CD14-positive monocyte (primary cell): ENCODE measurements around a stretch of chr9.

DNA sequence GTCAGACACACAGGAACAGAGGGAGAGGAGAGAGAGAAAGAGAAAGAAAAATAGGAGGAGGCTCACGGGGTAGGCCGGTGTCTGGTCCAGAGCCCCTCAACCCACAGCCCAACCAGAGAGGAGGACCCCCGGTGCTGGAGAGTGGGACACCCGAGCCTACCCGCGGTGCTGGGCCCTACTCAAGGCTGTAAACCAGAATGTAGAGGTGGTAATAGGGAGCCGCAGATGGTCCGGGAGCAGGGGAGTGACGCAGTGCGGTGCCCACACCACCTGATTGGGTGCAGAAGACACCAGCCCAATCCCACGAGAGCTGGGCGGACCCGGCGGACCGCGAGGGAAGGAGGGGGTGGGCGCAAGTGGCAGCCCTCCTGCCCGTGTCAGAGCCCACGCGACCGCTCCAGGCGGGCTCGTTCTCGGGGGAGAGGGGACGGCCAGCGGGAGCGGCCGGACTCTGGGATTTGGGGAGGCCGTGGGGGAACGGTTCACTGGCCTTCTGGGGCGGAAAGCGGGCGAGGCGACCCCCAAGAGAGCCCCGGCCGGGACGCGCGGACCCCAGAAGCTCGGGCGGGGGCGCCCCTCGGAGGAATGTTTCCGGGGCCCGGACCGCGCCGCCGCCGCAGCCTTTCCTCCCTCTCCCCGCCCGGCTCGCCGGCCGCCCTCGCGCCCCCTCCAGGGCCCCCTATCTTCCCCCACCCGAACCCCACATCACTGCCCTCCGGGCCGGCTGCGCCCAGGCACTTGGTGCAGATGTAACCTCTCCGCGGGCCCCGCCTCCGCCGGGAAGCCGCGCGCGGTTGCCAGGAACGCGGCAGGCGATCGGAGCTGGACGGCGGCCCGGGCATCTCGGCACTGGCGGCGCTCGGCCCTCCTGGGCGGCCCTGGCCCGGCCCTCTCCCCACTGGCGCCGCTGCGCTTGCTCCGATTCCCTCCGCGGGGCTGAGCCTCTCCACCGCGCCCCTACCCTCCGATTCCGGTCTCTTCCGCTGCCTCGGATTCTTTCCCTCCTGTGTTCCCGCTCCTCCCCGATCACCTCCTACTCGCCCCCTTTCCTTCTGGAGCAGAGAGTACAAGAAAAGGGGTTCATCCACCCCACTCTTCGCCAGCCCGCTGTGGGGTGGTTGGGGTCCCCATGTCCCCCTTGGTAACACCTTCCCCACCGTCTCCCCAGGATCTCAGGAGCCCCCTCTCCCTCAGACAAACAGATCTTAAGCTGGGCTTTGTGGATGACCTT is 70.9 kb downstream of the C9orf50 start:
- CAGE, long polyA plus RNA = no peak

DNA sequence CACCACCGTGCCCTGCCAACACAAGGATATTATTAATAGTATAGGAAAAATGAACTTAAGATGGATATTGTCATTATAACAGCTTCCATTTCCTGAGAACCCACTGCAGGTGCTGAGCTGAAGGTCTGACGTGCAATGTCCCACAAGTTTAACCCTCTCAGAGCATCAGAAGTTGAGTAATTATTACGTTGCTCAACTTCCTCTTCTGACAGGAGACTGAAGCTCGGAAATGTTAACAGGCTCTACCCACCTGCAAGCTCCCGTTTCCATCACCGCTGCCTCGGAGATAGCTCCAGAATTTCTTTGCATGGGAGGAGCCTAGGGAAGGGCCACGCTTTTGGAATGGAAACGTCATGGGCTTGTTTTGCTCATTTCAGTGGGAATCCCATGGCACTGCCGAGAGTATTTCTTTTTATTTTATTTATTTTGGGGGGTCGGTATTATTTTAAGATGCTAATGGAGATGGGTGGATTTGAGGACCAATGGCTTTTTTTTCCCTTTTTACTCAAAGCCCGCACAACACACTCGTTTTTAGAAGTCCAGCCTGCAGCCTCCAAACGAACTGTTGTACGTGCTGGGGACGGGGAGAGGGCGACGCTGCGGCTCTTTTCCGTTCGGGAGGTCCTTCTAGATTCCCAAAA is 932 bp upstream of the NTMT1 start:
- CAGE, long polyA plus RNA = no peak

- CAGE, long polyA plus RNA = no peak
Observed at GRCh38 chr9:129638453-129639209, 3.3 kb downstream of the ASB6 start.

- CAGE, long polyA plus RNA = no peak
Observed at GRCh38 chr9:129641487-129641886, 464 bp downstream of the ASB6 start.

DNA sequence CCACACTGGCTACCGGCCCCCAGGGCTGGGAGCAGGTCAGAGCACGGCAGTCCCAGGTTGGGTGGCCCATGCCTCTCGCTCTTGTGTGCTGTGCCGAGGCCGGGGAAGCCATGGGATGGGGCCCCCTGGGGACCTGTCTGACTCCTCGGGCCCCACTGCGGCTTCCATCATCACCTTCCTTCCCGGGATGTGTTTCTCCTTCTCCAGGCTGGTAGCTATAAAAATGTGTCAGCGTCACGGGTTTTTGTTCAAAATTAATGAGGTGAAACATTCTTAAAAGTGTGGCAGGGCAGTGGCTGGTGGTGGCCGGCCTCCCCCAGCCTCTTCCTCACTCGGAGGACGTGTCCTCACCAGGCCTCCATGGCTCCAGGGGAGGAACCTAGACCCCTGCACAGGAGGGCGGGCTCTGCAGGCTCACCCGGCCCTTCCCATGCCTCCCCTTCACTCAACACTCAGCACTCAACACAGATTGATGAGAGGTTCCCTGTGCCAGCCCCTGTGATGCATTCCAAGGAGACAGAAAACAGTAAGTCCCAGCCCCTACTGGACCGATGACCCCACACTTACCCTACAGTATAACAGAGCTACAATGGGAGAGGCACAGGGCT is 43.3 kb downstream of the PTGES start:
- CAGE, long polyA plus RNA = no peak

- CAGE, long polyA plus RNA = no peak
Observed at GRCh38 chr9:129776990-129777822, 24.4 kb upstream of the PTGES start.

DNA sequence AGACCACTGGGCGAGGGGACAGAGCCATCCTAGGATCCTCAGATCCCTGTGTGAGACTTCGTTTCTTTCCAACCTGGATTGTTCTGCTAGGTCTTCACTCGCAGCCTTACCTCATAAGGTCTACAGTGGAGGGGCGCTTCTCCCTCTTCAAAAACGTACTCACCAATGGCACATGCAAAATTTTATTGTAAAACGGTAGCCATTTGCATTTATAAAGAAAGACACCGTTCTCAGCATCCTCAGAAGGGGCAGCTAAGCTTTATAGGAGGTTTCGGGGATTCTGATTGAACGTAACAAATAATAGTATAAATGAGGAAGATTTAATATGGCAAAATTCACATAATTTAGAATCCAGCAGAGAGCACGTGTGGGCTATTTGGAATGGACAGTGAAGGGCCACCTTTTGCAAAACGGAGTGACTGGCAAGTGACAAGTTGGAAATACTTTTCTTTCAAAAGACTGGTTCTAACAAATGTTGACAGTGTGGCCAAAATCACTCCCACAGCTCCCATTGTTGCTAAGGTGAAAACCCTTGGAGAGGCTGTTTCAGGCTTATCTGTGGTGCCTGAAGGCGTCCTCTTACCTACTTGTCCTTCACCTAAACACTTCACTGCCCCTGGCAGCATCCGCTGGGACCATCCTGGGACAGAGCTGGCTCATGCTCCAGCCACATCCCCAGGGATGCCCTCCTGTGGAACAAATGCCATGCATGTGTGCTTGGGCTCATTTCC is 10.0 kb downstream of the TOR1B start:
- CAGE, long polyA plus RNA = no peak

DNA sequence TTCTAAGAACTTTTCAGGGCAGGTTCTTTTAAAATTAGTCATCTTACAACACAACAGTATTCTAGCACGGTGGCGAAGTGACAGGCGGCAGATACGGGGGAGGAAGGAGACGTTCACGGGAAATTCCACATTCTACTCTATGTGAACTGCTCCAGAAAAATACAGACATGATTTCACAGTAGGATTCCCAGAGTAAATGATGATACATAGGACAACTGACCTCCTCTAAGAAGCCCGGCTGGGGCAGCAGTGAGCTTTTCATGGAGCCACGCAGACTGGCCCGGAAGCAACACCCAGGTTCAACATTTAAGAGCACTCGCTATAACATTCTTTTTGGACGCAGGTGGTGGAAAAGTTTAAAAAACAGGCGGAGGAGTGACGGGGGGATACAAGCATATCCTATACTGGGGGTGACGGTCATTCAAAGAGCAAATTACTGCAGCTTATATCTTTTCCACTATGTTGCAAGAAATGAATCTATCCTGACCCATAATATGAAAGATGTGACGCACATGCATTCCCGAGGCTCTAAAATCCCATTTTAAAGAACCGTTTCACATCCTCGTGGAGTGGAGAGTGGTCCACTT is 52.6 kb downstream of the USP20 start:
- CAGE, long polyA plus RNA = start-site peak on the plus strand centred at position 154 of the sequence, 168 bp wide, 16 and 60 reads in 2 replicates

DNA sequence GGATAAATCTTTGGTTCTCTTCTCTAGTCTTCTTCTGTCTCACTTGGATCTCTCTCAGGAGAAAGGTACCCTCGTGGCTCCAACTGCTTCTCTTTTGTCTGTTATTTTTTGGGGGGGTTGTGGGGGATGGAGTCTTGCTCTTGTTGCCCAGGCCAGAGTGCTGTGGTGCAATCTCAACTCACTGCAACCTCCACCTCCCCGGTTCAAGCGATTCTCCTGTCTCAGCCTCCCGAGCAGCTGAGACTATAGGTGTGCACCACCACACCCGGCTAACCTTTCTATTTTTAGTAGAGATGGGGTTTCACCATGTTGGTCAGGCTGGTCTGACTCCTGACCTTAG is 61.0 kb downstream of the USP20 start:
- CAGE, long polyA plus RNA = no peak

DNA sequence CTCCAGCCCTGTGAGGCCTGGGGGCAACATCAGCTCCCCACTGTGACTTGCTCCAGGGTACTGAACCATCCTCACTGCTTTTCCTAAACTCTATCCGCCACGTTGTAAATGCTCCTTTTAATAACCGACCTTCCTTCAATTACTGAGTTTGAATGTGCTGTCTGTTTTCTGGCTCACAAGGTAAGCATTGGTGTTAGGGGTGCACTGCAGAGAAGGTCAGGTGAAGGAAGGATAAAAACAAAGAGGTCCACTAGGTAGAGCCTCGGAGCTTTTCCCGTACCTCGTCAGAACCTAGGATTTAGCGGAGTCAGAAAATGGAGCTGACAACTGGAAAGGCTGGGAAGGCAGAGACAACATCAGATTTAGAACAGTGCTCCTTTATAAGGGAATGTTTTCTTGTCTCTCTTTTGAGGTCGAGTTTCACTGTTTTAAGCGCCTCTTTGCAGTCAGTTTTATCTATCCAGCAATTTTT is 80.7 kb downstream of the FNBP1 start:
- CAGE, long polyA plus RNA = no peak

- CAGE, long polyA plus RNA = no peak
Observed at GRCh38 chr9:129968610-129969273, 74.2 kb downstream of the FNBP1 start.

DNA sequence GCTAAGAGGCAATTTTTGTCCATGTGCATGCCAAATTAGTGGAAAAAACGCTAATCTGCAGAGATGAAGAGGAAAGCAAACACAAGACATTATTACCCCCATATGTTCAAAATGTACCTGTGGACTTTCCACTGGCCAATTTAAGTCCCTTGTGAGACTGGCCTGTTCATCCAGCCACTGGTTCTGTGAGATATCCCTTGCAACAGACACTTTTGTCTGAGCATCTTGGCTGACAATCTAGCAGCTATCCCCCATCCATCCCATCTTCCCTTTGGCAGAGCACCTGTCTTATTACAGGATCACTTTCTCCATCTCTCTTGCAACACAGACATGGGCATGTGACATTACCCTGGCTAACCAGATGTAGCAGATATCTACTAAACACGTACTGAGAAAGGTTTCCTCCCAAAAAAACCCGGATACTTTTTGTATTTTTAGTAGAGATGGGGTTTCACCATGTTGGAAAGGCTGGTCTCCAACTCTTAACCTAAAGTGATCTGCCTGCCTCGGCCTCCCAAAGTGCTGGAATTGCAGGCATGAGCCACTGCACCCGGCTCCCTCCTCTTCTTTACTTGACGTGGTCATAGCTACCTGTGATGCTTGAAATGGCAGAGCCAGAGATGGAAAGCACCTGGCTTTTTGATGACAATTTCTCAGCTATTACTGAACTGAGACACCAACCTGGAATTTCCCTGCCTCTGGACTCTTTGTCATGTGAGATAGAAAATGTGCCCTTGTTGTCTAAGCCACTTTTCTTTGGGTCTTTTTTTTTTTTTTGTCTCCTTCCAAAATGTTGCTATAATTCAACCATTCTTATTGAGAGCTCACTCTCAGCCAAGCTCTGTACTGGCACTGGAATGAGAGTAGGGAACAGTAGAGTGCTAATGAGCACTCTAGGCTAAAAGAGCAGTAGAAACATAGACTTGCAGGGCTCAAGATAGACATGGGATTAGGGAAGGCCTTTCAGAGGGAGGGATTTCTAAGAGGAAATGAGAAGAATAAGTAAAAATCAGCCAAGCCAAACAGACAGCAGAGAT is 32.7 kb downstream of the FNBP1 start:
- CAGE, long polyA plus RNA = no peak

DNA sequence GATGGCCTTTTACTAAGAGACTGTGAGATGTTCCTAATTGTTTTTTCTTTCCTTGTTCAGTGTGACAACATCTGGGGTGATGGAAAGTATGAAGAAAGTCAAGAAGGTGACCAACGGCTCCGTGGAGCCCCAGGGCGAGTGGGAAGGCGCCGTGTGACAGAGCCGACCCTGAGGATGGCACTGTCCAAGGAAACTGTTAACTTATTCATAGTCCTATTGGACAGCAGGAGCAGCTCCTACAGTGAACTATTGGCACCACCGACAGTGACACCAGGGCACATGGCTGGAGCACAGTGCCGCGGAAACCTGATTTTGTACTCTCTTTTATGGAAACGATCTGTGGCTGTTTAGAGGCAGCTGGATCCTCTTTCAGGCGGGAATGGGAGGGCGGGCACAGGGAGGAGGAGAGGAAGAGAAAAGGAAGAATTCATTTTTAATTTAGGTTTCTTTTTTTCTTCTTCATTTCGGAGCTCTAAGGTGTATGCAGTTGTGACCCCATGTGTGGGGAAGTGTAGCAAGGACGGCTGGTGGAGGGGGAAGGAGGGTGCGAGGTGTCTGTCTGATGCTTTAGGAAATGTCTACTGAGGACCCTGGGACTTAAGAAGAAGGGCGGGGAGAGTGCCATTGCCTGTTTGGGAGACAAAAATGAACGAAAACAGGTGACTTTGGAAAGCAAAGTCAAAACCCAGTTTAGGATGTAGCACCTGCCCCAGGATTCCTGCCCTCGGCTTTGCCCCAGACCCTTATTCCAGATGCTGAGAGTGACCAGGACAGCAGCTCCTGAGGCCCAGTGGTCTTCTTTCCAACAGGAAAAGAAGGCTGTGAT is 37.0 kb upstream of the NCS1 start:
- CAGE, long polyA plus RNA = no peak

DNA sequence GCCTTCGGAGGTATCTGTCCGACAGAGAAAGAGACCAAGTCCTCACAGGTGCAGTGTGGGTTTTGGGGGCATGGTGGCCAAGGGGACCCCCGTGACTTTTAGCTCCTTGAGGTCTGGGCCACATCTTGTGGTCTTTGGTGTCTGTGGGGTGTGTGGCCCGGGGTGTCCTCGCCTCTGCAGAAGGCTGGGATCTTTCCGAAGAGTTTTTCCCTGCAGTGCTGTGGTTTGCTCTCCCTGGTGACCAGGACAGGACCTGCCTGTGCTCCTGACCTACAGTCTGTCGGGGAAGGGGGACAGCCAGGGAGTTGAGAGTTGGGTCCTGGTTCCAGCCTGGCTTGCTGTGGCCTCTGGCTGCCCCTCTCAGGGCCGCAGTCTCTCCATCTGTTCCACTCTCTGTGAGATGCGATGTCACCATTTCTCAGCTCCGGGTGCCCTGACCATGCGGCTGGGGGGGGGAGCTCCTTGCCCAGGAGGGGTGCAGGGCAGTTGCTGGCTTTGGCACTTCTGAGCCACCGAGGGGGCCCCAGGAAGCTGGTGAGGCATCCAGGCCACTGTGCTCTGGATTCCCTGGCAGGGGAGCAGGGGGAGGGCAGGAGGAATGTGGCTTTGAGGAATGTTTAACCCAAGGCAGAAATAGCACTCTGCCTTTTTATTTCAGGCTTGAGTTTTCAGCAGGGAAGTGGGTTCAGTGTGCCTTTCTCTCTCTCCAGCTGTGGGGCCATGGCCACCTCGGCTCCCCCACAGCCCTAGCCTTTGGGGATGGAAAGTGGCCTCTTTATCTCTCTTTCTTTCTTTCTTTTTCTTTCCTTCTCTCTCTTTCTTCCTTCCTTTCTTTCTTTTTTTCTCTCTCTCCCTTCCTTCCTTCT is 10.9 kb downstream of the NCS1 start:
- CAGE, long polyA plus RNA = no peak

- CAGE, long polyA plus RNA = no peak
Observed at GRCh38 chr9:130240482-130241300, 24.9 kb upstream of the HMCN2 start.

DNA sequence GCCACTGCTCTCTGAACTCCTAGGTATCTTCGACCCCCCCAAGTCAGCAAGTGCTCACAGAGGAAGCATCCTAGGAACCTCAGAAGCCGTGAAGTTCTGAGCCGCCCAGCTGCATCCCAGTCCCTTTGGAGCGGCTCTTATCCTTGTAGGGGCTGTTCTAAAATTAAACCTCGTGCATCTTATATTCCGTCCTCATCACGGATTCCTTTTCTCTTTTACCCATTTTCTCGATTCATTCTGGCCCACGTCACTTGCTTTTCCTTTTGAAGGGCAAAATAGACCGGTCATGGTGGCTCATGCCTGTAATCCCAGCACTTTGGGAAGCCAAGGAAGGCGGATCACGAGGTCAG is 65.0 kb downstream of the HMCN2 start:
- CAGE, long polyA plus RNA = no peak

GRCh38 chr9:130432310-130432851 is 12.4 kb upstream of the ASS1 start:
- CAGE, long polyA plus RNA = no peak

- CAGE, long polyA plus RNA = no peak
Observed at GRCh38 chr9:130432876-130433194, 11.9 kb upstream of the ASS1 start.

GRCh38 chr9:130442916-130443432 is 1.8 kb upstream of the ASS1 start:
- CAGE, long polyA plus RNA = no peak

DNA sequence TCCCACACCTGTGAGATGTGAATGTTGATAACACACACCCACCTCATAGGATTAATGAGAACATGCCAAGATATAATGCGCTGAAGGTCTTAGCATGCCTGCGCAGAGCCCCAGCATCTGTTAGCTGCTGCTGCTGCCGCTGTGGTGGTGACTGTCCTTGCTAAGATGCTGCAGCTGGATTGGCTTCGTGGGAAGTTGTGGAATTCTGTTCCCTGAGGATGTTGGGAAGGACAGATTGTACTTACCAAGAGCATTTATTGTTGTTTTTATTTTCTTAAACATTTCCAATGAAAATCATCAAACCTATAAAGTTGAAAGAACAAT is 52.5 kb upstream of the ABL1 start:
- CAGE, long polyA plus RNA = no peak